ENCODE data around the gene CAPN5.

GRCh38 chr11:76234210-76234691 lies 27.9 kb upstream of the WNT11 start:
- PRO-cap: bidirectional peak, plus-strand start at chr11:76234510, minus-strand start at chr11:76234479

GRCh38 chr11:76445321-76446154 lies 720 bp downstream of the EMSY start:
- PRO-cap: unidirectional peak, minus-strand start at chr11:76445775

DNA sequence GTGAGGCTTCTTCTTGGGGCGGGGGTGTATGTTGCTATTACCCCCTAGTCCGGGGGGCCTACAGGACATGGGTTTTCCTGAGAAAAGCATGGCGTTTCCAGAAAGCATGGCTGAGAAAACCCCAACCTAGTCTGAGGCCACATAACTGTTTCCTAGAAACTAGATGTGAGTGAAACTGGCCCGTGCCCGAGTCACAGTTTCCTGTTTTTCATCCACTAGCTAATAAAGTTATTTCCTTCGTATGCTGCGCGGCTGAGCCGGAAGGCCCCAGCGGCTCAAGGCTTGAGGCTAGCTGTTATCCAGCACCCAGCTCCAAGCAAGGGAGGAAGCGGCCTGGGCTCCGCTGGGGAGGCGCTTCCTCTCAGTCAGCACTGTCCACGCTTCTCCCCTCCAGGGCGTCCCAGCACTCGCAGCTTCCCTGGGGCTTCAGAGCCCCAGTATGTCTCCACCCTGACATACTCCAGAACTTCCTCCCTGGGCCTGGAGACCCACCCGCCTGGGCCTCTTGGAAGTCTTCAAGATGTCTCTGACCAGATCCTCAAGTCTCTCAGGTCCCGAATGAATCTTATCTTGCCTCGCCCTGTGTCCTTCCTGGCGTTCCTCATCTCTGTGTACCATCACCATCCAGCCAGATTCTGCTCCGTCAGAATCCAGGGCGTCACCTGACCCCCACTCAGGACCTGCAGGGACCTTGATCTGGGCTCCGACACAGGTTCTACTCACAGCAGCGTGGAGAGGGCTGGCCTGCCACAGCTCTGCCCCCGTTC lies 82.0 kb downstream of the LRRC32 start:
- PRO-cap: no peak

- PRO-cap: no peak
These were observed 9.7 kb downstream of the LRRC32 start for GRCh38 chr11:76660752-76661348.

GRCh38 chr11:76672373-76673233 lies 2.1 kb upstream of the LRRC32 start:
- PRO-cap: no peak

DNA sequence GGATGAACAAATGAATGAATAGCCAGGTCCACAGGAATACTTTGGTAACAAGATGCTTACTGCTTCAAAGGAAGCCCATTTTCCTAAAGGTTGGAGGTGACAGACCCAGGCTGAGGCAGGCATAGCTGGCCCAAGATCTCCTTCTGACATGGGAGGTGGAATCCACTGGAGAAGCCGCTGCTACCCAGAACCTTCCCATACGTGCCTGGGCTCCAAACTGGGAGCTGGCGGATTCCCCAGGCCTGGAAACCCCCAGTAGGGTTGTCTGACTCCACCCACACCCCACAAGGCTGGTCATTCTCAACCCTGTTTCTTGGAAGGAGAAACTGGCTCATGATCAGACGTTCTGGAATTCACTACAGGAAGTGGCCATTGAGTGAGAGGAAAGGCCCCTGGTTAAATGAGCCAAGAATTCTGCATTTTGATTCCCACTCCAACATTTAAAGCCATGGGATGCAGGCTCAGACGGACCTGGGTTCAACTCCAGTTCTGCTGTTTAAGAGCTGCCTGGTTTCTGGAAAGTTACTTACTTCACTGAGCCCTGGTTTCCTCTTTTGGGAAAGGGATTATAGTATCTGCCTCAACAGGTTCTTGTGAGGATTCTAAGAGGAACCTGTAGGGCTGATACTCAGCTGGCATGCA lies 19.5 kb upstream of the TSKU start:
- PRO-cap: no peak

GRCh38 chr11:76765939-76766649 lies 17.1 kb upstream of the TSKU start:
- PRO-cap: no peak

GRCh38 chr11:76767691-76768479 lies 15.3 kb upstream of the TSKU start:
- PRO-cap: no peak

DNA sequence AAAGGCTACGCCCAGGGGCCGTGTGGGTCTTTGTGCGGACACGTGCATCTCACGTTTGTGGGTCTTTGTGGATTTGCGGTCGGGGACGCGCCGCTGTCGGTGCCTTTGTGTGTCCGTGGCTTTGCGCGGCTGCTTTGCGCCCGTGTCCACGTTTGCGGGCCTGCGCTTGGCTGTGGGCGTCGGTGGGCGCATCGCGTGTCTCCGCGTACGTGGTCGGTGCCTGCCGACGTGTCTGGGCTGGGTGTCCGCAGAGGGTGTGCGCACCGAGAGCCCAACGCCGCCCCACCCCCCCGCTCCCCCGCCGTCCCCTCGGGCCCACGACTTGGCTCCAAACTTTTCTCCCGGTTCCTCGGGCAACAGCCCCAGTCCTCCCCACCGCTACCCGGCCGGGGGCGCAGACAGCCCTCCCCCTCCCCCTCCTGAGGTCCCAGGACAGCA lies 483 bp downstream of the TSKU start:
- PRO-cap: bidirectional peak, plus-strand start outside the sequence, minus-strand start at position 215 of the sequence

- PRO-cap: no peak
These were observed 22.1 kb downstream of the TSKU start for GRCh38 chr11:76805202-76805638.

GRCh38 chr11:76806878-76807954 lies 24.1 kb downstream of the TSKU start:
- PRO-cap: no peak

- PRO-cap: no peak
These were observed 1.1 kb downstream of the B3GNT6 start for GRCh38 chr11:77035005-77036053.

GRCh38 chr11:77065613-77066158 lies 1.1 kb upstream of the CAPN5 start:
- PRO-cap: unidirectional peak, plus-strand start at chr11:77066032

- PRO-cap: unidirectional peak, minus-strand start at chr11:77066425; bidirectional peak, plus-strand start at chr11:77066971, minus-strand start at chr11:77066755
These were observed at the start of gene CAPN5 for GRCh38 chr11:77066159-77067173. Gene CAPN5, plus strand, starts transcription at chr11:77066971.

DNA sequence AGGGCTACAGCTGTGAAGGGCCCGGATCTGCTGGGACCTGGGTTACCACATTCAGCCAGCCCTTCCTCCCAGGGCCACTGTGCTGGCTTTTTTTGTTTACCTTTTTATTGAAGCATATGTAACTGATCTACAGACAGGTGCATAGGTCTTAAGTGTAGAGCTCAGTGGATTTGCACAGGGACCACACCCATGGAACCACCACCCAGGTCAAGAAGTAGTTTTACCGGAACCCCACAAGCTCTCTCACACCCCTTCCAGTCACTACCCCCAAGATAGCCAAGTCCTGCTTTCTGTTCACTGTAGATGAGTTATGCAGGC lies 8.8 kb downstream of the CAPN5 start:
- PRO-cap: no peak

DNA sequence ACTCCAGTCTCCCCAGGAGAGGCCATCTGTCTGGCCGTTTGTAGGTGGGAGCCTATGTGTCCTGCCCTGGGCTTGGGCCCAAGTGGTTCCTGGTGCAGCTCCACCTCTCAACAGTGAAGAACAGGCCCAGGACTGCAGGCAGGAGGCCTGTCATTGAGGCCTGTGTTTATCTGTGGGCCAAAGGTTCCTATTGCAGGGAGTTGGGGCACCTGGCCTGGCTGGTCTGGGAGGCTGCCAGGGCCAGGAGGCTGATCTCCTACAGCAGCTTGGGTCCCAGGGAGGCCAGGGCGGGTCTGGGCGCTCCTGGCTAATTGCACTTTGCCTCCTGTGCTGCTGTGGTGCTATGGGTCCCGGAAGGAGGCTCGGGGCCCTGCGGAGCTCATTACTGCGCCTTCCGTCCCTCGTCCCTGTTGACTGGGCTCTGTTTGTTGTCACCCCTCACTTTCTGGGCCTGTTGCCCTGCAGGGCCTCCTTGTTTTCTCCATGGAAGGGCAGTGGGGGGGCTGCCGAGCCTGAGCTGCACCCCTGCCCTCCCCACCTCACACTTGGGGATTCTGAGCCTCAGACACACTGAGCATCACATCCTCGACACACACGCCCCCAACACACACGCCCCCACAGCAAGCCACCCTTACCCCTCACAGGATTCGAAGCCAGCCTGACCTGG lies 6.9 kb upstream of the OMP start:
- PRO-cap: no peak

GRCh38 chr11:77144766-77145195 lies 16.7 kb downstream of the MYO7A start:
- PRO-cap: no peak

- PRO-cap: no peak
These were observed 48.6 kb downstream of the GDPD4 start for GRCh38 chr11:77252815-77253290.

GRCh38 chr11:77284853-77285329 lies 16.6 kb downstream of the GDPD4 start:
- PRO-cap: no peak

- PRO-cap: no peak
These were observed 24.4 kb upstream of the PAK1 start for GRCh38 chr11:77498354-77498616.